ENCODE measurements around the genes TRMT6 and LRRN4.

GRCh38 chr20:5645458-5646018 lies 34.7 kb upstream of the GPCPD1 start:
- PRO-cap, result no peak

- PRO-cap, result no peak
Observed at GRCh38 chr20:5659278-5660082, 48.7 kb upstream of the GPCPD1 start.

GRCh38 chr20:5849098-5849533 lies 62.2 kb upstream of the CHGB start:
- PRO-cap, result no peak

GRCh38 chr20:5918872-5919224 lies 7.5 kb downstream of the CHGB start:
- PRO-cap, result no peak

DNA sequence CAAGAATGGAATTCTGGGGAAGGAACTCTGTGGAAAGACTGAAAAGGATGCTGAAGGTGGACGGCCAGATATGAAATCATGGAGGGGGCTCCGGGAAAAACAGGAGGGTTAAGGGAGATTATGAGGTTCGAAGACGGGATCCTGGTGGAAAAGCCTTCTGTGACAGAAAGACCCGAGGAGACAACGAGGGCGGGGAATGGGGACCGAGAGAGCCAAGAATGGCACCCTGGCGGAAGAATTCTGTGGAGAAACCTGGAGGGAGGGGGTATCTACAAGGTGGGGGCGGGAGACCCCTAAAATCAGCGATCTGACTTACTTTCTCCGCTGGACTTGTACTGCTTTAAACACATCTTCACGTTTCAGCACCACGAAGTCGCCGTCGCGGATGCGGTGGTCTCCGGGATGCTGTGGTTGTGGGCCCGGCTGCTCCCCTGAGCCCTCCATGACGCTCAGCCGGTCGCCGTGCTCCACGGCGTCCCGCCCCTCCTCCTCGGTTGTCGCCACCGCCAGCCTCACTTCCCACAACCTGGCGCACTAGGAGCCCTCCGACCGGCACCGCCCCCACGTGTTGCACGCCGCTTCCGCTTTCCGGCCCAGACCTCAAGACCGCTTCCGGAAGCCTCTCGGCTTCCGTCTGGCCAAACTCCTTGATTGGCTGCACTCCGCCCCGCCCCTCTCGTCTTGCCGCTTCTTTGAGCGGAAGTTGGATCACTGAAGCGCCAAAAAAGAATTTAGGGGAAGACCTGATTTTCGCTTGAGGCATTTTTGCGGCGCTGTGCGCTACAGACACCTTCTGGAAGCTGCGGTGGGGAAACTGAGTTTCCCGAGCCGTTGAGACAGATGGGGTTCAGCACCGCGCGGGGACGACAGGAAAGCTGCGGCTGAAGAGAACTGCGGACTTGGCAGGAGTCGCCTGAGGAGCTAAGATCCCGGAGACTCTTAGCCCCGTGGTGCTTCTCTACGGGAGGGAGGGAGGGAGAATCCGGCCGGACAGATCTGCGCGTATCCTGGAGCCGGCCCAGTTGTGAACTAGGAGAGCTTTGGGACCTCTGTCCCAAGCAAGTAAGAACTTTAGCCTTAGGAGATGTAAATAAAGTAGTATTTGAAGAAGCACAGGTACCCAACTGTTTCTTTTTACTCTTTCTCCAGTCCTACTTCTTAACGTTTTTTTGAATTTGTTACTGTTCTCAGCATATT lies at the start of gene TRMT6:
TSS of gene TRMT6 (minus strand) at position 572 of the 1,197 bp plus-strand sequence.
- PRO-cap, result bidirectional peak, plus-strand start at position 716 of the sequence, minus-strand start at position 489 of the sequence

DNA sequence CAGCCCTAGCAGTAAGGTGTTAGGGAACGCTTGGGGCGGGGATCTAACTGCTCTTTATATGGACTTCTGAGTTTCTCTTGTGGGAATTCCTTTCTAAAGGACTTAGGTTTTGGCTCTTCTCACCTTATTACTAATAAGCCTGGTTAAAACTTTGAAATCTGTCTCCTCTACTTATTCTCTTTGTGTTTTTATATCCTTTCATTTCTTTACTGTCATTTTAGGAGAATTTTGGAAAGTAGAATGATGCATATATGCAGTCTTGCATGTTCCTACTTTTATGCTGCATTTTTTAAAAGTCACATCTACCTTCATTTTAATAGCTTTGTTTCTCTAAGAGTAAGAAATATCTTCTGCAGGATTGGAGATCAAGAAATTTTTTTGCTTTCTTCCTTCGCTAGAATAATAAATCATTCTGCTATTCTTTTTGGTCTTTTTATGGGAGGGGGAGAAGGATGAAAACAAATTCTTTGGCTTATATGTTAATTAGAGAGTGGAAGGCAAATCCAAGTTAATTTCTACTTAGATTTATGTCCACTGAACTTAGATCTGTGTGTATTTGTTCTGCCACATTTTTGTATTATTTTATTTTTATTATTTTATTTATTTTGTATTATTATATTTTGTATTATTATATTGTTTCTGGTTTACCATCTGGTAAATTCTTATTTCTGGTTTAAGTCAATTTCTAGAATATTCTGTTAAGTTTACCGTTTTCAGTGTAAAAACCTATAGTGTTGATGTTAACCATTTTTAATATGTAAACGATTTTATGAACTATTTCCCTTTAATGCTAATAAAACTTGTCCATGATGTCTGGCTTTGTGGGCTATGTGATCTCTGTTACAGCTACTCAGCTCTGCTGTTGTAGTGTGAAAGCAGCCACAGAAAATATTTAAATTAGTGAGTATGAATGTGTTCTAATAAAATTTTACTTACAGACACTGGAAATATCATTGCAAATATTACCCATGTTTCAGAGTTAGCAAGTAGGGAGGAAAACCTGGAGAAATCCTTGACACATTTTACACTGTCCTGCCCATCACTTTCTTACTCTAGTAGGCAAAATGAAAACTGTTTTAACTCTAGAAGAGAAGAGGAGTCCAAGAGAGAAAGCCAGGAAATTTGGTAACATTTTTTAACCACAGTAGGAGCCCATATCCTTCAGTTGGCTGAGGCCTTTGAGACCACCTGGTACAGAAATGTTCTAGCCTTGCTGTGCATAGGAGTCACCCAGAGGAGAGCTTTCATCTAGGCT lies 22.3 kb downstream of the CRLS1 start:
- PRO-cap, result no peak

GRCh38 chr20:6034086-6034945 lies 19.5 kb downstream of the LRRN4 start:
- PRO-cap, result no peak

- PRO-cap, result no peak
Observed at GRCh38 chr20:6053783-6054665, at the start of gene LRRN4. Gene LRRN4, minus strand, starts transcription at chr20:6054060.

GRCh38 chr20:6735645-6736448 lies 31.6 kb upstream of the BMP2 start:
- PRO-cap, result no peak

DNA sequence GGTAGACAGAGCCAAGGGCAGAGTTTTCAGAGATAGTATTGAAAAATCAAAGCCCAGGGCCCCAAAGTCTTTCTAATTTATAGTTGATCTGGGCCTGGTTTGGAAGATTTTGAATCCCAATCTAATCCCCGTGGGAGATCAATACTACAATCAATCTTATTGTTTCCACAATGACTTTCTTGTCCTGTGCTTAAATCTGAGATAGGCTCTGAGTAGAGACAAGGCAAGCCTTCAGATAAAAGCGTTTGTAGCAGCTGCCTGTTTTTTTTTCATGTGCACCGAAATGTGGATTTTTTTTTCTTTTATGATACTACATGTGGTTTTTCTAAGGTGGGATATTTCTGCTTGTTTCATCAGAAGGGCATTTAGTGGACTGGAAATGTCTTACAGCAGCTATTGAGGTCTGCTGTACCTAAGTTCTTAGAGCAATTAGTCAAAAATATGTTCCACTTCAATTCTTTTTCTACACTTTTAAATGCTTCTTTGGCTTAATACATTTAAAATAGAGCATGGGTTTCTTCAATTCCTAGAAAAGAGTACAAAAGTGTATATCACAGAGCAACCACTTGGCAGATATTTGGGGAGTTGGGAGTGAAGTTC lies 3.5 kb downstream of the BMP2 start:
- PRO-cap, result no peak

DNA sequence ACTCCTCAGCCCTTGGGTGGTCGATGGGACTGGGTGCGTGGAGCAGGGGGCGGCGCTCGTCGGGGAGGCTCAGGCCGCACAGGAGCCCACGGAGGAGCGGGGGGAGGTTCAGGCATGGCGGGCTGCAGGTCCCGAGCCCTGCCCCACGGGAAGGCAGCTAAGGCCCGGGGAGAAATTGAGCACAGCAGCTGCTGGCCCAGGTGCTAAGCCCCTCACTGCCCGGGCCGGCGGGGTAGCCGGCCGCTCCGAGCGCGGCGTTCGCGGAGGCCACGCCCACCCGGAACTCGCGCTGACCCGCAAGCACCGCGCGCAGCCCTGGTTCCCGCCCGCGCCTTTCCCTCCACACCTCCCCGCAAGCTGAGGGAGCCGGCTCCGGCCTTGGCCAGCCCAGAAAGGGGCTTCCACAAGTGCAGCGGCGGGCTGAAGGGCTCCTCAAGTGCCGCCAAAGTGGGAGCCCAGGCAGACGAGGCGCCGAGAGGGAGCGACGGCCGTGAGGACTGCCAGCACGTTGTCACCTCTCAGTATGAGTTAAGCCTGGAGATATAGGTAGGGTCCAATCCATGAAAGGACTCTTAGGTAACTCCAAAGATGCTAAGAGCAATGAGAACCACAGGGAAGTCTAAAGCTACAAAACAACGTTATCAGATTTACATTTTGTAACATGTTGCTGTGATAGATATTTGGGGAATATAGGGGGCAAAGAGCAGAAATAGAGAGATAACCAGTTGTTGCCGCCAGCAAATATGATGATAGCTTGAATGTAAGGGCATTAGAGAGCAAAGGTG lies 136.5 kb downstream of the HAO1 start:
- PRO-cap, result no peak

DNA sequence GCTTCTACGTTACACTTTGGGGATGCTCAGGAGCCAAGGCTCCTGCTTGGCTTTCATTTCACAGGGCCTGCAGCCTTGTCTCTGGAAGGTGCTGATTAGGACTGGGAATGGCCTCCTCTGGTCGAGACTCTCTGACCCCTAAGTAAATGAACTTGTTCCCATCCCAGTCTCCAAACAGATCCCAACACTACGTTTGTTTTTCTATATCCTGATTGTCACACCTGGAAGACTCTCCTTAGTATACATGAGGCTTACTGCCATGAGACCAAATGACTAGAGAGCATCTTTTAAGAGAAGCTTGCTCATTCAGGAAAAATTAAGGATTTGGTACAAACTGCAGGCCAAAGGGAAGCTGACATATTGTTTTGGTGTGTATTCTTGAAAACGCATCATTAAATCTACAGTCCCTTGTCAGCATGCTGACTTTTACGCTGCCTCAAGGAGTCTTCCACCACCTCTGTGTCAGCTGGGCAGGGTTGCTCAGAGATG lies 37.7 kb downstream of the TMX4 start:
- PRO-cap, result no peak

DNA sequence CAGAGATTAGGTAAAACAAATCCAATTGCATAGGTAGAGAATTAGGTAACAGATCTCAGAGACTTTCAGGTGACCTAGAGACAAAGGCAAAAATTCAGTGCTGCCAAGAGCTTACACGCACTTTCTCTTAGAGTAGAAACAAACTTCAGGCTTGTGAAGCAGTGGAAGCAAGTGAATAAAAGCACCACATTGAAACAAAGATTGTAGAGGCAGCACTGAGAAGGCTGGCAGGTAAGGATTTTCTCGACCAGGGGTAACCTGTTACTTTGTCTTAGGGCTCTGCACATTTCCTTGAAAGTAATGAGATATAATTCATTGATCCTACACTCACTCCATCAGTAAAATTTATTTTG lies 35.8 kb upstream of the PLCB1 start:
- PRO-cap, result no peak

DNA sequence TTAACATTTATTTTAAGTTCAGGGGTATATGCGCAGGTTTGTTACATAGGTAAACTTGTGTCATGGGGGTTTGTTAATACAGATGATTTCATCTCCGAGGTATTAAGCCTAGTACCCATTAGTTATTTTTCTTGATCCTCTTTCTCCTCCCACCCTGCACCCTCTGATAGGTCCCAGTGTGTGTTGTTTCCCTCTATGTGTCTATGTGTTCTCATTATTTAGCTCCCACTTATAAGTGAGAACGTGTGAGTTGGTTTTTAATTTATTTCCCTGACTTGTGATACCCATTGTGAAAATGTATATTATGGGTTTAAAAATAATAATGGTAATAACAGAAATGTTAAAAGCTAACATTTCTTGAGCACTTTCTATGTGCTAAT lies 467.7 kb upstream of the PLCB4 start:
- PRO-cap, result no peak

DNA sequence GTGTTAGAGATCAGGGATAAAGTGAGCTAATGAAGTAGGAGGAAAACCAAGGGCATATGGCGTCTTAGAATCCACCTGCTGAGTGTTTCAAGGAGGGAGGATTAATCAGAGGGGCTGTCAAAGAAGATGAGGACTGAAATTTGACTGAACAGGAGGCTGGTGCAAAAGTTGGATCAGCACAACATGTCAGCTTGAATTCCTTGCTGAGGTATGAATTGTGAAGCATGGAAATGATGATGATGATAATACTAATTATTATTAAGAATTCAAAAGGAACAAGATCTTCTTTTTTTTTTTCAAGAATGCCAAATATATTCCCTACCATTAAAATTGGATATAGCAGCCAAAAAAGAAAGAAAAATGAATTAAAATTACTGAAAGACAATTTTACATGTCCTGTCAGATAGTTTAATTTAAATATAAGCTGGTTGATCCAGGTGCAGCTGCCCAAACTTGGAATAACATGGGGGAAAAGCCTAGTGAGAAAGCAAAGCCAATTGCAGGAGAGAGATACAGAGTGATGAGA lies 39.5 kb downstream of the PLCB4 start:
- PRO-cap, result no peak

GRCh38 chr20:10171635-10172925 lies 46.5 kb upstream of the SNAP25 start:
- PRO-cap, result no peak

DNA sequence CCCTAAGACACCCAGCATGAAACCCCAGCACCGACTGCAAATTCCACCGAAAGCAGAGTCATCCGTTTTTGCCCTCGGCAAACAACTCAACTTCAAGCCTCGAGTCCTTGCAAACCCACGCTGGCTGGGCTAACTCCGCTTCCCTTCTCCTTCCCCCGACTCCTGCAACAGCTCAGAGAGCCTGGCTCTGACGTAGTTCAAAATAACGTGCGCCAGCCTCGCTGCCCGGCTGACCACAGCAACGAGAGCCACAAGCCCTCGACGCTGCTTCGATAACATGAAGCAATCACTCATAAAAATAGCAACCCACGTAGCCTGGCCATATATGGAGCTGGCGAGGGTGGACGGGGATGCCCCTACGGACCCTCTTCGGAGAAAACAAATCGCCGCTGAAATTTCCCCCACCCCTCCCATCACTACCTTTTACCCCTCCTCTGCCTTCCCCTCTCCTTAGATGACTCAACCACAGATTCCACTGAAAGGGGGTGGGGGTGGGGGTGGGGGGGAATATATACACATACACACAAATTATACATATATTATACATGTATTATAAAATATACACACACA lies 597 bp upstream of the SNAP25 start:
- PRO-cap, result unidirectional peak, minus-strand start at position 147 of the sequence

GRCh38 chr20:10352226-10352866 lies 81.7 kb downstream of the MKKS start:
- PRO-cap, result no peak

- PRO-cap, result no peak
Observed at GRCh38 chr20:10368688-10369072, 65.3 kb downstream of the MKKS start.

DNA sequence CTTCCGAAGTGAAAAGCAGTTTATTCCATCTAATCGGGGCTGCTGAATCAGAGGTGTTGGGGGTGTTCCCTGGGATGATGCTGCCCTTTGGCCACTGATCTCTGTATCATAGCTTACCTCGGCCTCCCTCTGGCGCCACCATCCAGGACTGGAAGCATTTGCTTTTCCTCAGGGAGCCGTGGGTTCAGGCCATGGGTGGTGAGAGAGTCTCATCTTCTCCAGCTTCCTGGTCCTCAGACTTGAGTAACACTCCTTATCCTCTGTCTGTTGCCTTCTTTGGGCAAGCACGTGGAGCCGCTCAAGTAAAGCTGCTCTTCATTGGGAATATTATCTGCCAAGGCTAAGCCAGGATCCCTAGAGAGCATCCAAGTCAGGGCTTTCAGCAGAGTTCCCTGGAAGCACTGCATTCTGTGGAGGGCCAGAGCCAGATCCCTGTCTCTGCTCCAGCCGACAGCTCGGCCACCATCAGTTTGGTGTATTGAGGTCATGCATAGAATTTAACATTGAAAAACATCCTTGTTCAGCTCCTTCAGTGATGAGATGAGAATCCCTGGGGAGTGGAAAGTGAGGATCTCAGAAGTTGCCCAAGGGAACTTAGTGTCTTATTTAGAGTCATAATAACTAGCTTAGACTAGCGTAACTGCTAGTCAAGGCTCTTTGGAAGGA lies 39.8 kb downstream of the SLX4IP start:
- PRO-cap, result no peak

All from aorta (tissue), 1 donor.